Pericardium (tissue), 1 donor: ENCODE measurements around a stretch of chr10.

GRCh38 chr10:28583807-28584553 is 51.1 kb downstream of the WAC start:
- RRBS = no CpG with 5 or more reads among the region's 3 CpGs

GRCh38 chr10:28873332-28874017 is 196.2 kb downstream of the BAMBI start:
- RRBS = no CpG with 5 or more reads among the region's 7 CpGs

GRCh38 chr10:28879807-28880415 is 202.6 kb downstream of the BAMBI start:
- RRBS = no CpG with 5 or more reads among the region's 17 CpGs

DNA sequence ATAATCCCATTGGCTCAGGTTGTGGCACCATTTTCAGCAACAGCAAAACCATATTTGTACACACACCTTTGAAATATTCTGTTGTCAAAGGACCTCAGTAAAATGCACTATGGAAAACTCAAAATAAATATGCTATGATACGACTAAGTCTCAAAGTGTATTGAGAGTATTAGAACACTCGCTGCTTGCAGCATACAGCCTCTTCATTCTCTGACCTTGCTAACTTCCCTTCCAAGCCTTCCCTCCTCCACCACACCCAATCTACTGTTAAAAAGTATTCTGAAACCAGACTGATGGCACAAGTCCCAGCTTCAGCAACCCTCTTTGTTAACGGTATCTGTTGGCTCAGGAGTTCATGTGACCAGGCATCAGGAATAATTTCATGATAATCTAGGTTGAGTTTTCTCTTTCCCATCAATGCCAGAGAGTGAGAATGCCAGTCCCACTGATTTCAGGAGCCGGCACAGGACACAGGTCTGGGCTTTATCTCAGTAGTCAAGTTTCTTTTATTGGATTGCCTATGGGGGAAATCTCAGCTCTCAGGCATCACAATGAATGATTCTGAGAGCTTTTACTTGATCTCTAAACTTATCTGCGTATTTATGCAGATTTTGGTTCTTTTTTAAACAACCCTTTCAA is 231.1 kb upstream of the LYZL1 start:
- RRBS = no CpG with 5 or more reads among the region's 5 CpGs

- RRBS = no CpG with 5 or more reads among the region's 15 CpGs
These were observed 30.3 kb downstream of the LYZL1 start for GRCh38 chr10:29319059-29319658.

- RRBS = no CpG with 5 or more reads among the region's 20 CpGs
These were observed 149.5 kb downstream of the LYZL1 start for GRCh38 chr10:29437969-29439257.

DNA sequence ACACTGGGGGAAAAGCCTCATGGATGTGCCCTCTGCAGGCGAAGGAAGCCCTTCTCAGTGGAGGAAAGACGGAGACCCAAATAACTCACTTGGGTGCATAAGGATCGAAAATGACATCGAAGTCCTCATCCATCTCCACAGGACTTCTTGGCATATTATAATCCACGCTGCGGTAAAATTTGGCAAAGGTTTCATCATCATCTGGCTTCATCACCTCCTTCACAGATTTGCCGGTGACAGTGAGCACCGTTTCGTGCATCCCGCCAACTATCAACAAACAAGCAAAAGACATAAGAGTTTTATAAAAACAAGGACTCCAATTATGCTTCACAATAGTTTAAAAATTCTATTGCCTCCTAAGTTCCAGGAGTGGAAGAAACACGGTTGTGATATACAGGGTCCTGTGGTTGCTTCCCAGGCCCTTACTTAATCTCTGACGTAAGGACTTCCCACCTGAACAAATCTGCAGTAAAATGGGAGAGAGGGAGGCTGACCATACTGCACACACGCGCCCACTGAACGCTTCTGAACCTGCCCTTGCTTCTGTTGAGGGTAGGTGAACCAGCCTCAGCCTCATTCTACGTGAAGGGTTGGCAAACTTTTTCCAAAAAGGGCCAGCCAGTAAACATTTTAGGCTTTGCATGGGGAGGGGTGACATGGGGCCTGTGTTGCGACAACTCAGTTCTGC is 141.5 kb downstream of the SVIL start:
- RRBS = no CpG with 5 or more reads among the region's 17 CpGs

DNA sequence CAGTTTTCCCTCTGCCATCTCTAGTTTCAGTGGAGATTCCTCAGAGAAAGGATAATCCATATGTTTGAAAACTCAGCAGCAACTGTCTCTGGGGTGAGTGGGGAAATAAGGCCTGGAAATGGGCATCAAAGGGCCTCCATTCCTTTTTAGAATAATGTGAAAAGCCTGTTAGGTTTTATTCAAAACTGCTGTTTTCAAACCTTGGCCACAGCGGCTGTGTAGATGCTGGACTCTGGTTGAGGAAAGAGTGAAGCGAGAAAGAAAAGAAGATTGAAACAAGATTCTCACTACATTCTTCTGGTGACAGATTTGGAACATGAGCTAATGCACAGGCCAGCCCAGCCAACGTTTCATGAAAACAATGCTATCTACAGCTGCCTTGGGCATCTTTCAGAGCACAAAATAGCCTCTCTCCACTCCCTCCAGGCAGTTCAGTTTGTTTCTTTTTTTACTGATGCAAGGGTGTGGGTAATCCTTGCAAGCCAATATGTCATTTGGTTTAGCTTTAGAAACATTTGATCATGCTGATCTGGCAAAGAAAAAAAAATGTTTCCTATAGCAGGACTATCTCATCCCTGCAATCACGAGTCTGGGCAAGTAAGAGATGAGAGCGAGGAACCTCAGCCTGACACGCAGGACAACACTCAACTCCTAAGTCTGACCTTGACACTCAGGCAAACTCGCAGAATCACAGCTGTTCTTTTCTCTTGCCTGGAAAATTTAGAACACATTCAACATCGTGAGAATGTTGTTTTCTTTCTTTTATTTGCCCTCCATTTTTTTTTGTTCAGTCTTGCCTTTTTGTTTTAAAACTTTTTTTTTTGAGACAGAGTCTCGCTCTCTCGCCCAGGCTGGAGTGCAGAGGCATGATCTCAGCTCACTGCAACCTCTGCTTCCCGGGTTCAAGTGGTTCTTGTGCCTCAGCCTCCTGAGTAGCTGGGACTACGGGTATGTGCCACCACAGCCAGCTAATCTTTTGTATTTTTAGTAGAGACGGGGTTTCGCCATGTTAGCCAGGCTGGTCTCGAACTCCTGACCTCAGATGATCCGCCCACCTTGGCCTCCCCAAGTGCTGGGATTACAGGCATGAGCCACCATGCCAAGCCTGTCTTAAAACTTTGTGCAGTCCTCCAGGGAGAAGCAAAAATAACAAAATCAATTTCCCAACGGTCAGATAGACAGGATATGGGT is 35.8 kb downstream of the SVIL start:
- RRBS = no CpG with 5 or more reads among the region's 17 CpGs

DNA sequence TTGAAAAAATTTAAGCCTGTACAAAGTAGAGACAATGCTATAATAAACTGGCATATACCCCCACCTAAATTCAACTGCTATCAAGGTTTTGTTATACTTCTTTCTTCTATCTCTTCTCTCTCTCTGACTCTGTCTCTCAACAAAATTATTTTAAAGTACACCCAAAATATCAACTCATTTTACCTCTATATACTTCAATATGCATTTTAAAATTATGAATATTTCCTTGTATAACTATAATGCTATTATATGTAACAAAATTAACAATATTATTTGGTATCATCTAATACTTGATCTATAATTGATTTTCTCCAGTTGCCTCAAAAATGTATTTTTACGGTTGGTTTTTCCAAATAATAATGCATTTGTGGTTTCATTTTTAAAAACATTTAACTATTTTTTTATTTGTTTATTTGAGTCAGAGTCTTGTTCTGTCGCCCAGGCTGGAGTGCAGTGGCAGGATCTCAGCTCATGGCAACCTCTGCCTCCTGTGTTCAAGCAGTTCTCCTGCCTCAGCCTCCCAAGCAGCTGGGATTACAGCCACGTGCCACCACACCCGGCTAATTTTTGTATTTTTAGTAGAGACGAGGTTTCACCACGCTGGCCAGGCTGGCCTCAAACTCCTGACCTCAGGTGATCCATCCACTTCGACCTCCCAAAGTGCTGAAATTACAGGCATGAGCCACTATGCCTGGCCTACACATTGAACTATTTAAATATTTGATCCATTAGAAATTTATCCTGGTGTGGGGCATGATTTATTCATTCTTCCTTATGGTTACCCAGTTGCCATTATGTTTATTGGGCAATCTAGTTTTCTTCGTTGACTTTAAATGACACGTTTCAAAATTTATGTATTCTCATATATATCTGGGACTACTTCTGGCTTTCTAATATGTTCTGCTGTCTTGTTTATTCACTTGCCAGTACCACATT is 28.1 kb downstream of the SVIL start:
- RRBS = no CpG with 5 or more reads among the region's 9 CpGs

DNA sequence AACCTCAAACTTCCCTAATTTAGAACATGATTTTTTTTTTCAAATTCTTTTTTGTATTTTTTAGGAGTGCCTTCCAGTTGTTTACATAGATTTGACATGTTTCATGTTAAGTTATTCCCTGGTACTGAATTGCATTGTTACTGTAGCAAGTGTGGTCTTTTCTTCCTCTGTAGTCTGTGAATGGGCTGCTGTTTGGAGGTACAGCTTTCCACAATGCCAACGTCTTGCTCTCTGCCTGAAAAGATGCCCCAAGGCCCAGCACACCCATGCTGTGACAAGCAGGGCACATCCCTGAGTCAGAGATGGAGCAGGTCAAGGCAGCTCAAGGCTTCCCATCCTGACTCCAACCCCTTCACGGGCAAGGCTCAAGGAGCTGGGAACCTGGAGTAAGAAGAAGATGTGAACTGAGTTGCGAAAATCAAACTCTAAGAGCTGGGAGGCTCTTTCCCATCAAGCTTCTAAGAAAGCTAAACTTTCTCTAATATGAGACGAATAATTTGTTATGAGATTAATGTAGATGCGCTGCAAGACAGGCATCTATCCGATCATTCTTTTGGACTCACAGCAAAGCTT is 27.2 kb downstream of the SVIL start:
- RRBS = no CpG with 5 or more reads among the region's 6 CpGs

DNA sequence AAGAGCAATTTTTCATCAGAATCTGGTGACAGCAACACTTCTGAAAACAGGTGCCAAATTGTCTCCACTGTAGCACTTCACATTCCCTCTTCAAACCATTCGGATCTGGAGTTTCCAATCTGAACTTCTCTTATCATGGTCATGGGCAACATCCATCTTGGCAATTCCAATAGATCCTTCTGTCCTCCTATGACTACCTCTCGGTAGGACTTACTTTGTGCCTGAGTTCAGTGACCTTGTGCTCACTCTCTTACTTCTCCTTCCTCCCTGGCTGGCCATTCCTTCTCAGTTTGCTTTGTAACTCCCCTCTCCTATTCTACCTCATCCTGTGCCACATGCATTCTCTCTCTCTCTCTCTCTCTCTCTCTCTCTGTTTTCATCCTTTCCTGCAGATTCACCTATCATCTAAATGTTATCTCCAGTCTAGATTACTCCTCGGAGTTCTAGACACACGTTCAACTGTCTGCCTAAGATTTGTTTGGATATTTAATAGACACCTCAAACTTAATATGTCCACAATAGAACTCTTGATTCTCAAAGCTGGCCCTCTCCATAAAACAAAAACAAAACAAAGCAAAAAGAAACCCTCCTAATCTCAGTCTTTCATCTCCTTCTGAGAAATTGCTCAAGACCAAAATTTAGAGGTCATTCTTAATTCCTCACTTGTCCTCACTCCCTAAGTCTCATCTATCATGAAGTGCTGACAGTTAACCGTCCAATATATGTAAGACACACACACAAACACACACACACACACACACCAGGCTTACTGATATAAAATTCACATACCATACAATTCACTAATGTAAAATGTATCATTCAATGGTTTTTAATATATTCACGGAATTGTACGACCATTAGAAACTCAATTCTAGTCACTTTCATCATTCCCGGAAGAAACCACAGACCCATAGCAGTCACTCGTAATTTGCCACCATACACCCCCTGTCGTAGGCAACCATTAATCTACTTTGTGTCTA is 16.8 kb upstream of the SVIL start:
- RRBS = no CpG with 5 or more reads among the region's 10 CpGs

- RRBS = no CpG with 5 or more reads among the region's 8 CpGs
These were observed 100.5 kb downstream of the JCAD start for GRCh38 chr10:29958848-29959389.

- RRBS = no CpG with 5 or more reads among the region's 2 CpGs
These were observed 83.2 kb downstream of the JCAD start for GRCh38 chr10:29976224-29976640.

- RRBS = no CpG with 5 or more reads among the region's 6 CpGs
These were observed 56.5 kb upstream of the JCAD start for GRCh38 chr10:30115915-30116300.

DNA sequence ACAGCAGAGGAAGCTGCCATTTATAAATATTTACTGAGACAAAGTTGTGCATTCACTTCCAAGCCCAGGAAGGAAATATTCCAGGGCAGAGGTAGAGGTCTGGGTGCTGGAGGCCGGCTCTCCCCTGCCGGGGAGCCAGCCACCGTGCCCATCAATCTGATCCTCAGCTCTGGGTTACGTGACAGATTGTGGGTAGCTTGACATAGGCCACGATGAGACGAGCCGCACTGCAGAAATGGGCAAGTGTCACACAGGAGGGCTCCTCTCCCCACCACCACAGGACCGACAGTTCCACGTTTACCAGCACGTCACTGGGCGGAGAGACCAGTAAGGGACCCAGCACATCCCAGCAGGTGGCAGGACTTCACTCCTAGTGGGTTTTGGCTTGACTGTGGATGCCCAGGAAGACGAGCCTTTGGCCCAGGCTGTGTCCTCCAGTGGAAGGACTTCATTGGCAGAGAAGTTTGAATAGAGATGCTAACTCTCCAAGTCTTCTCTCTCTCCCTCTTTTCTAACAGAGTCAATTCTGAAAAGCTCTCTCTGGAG is 129.2 kb upstream of the JCAD start:
- RRBS = no CpG with 5 or more reads among the region's 12 CpGs

DNA sequence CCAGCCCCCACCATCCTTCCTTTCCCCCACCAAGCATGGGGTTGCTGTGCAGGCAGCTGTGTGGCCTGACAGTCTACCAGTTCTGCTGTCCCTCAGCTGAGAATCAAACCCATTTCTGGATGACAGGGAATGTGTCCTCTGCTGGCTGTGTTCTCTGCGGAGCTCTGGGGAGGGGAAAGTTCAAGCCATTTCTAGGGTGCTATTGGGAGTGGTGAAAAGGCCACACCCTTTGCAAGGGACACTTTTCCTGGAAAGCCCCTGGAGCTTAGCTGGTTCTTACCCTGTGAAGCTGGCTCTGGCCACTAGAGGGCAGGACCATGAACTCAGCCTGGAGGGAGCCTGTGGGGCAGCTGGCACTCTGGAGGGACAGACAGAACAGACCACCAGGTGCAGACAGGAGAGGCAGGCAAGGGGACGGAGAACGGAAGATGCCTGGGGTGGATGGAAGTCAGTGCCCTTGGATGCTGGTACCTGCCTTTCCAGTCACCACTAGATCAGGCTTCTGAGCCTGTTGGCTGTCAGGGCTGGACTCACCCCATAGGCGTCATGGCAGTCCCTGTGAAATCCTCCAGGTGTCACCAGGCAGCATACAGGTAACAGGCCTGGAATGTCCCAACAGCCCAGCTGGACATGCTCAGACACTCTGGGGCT is 10.6 kb upstream of the MTPAP start:
- RRBS = no CpG with 5 or more reads among the region's 4 CpGs

DNA sequence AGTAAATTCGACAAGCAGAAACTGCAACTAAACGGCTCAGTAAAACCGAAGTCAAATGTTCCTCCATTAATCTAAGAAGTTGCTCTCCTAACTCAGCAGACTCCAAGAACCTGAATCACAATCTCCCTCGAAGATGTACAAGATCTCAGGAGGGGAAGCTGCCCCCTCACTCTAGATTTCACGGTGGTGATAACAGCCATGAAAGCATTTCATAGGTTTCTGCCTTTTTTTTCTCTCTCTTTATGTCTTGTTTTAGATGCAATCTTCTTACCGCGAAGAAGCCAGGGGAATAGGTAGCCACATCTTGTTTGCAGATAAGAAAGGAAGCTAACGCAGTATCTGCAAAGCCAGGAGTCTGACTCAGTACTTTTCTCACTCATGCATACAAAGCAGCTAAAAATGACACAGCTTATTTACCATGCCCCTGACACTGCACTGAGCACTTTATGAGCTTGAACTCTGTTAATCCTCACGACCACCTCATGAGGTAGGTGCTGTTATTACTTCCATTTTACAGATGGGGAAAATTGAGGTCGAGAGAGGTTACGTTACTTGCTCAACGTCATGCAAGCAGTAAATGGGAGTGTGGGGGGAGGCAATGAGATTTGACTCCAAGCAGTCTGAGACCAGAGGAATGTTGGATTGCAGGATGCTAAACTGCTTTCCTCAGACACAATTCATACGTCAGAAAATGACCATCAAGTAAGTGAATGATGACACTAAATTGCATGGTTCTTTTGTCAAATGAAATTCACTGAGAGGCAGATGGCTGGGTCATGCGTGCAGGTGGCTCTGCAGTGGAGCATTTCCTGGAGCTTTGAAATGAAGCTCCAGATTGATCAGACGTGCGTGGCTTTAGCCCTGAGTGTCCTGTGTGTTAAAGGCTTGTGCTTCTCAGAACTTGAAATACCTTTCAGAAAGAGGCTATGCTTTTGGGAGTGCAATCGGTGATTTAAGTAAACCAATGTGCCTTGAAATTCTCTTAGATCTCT is 3.2 kb downstream of the MAP3K8 start:
- RRBS = no CpG with 5 or more reads among the region's 17 CpGs

- RRBS = no CpG with 5 or more reads among the region's 4 CpGs
These were observed 8.8 kb downstream of the MAP3K8 start for GRCh38 chr10:30442668-30443255.

DNA sequence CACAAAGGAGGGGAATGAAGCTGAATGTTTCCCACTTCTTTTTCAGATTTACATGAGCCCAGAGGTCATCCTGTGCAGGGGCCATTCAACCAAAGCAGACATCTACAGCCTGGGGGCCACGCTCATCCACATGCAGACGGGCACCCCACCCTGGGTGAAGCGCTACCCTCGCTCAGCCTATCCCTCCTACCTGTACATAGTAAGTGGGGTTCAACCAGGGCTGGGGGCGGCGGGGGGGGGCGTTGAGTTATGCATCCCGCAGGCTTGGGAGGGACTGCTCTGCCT is 24.0 kb downstream of the MAP3K8 start:
- RRBS = no CpG with 5 or more reads among the region's 8 CpGs

- RRBS = no CpG with 5 or more reads among the region's 8 CpGs
These were observed 87.7 kb downstream of the LYZL2 start for GRCh38 chr10:30541798-30542405.